ENCODE data around the gene PGAM4.

- PRO-cap: no peak
These were observed 3.5 kb downstream of the RPS4X start for GRCh38 chrX:72273559-72274008.

GRCh38 chrX:72473712-72474643 is 98.7 kb downstream of the HDAC8 start:
- PRO-cap: no peak

GRCh38 chrX:72714383-72715091 is 431 bp upstream of the PHKA1 start:
- PRO-cap: no peak

GRCh38 chrX:73833015-73833658 is 270.1 kb downstream of the CHIC1 start:
- PRO-cap: no peak

GRCh38 chrX:73852040-73852507 is 289.1 kb downstream of the CHIC1 start:
- PRO-cap: no peak

DNA sequence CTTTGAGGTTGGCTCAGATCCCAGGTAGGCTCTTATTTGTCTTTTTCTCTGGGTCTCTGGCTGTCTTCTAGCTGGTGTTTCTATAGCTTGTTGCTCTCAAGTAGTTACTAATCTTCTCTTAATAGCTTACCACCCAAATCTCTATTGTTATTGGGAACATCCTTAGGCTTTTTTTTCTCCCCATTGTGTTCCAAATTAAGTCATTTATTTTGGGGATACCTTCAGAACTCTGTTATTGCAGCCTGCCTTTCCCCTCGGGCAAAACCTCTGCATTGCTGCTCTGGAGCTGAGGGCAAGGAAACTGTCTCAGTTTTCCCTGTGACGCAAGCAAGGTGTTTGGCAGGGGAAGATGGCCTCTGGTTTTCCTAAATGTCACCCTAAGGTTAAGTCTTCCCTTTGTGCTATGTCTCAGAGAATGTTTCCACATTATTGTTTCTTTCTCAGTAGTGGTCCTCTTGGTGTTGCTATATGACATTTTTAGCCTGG is 338.1 kb upstream of the ZCCHC13 start:
- PRO-cap: no peak

DNA sequence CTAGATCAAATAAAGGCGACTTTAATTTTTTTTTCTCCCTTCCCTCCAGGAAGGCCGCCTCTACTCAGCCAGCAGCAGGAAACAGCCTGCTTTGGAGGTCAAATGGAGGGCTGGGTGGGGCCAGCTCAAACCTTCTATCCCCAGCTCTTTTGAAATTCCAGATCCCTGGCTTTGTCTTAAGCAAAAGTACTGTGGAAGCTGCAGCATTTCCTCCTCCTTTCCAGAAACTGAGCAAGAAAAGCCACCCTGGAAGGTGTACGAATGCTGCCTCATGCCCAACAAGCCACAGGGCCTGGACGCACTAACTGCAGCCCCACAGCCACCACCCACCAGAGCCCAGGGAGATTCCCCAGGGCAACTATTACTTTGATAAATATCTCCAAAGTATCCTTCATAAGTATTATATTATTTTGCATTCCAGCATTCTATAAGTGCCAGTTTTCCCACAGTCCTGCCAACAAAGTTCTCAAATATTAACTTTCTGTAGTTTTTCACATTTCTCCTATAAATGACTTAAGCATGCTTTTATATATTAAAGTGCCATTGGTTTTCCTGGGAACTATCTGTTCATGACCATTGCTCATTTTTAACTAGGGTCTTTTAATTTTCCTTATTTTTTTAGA is 55.0 kb upstream of the ZCCHC13 start:
- PRO-cap: no peak

- PRO-cap: bidirectional peak, plus-strand start at chrX:74422809, minus-strand start at chrX:74422741
These were observed 1.3 kb downstream of the SLC16A2 start for GRCh38 chrX:74422565-74423045.

DNA sequence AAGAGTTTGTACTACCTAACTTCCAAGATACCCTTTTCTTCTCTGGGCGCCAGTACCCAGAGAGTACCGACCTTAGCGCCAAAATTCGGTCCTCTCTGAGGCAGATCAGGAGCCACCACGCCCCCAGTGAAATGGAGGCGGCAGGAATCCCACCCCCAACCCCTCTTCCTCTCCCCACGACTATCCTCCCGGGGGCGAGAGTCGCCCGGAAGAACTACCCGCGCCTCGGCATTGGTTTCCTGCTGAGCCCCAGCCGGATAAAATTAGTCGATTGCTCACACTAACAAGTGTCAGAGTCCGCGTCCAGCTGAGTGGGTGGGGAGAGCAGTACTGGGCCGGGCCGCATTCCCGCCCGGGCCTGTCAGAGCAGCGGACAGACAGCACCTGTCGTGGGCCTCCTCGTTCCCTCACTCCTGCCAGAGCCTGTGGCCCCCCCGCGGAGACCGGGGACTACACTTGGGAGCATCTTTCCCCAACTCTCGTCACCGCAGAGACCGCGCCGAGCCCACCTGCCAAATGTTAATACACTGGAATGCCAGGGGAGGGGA is 78.7 kb downstream of the RLIM start:
- PRO-cap: bidirectional peak, plus-strand start at position 364 of the sequence, minus-strand start at position 216 of the sequence

DNA sequence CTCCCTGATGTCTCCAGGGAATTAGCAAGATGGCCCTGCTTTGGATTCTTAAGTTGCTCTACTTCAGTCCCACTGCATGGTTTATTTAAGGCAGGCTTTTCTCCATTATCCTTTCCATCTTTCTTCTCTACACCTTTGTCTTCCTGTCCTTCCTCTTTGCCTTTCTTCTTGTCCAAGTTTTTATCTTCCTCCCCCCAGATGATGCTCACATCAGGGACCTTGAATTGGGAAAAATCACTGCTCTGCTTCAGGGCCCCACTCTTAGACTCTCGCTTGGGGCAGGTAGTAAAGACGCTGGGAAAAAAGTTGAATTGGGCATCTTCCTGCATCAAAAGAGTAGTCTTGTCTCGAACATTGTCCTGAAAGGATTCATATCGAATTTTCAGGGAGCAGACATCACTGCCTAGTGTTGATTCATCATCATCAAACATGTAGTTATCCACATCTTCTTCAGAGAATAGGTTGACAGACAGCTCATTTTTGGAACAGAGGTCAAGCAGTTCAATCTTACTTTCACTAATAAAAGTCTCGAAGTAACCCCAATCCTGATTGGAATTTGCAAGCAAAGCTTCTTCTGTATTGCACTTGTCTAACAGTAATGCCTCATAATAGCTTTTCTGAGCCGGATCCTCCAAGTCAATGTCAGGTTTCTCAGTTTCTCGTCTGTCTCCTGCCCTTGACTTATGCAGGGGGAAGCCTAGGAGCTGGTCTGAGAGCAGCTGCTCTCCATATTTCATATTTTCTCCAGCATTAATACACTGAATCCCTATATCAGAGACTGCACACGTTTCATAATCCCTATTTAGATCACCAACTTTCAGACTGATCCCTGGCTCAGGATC is 129.0 kb upstream of the RLIM start:
- PRO-cap: no peak

- PRO-cap: no peak
These were observed 69.1 kb downstream of the ABCB7 start for GRCh38 chrX:75087053-75087365.

DNA sequence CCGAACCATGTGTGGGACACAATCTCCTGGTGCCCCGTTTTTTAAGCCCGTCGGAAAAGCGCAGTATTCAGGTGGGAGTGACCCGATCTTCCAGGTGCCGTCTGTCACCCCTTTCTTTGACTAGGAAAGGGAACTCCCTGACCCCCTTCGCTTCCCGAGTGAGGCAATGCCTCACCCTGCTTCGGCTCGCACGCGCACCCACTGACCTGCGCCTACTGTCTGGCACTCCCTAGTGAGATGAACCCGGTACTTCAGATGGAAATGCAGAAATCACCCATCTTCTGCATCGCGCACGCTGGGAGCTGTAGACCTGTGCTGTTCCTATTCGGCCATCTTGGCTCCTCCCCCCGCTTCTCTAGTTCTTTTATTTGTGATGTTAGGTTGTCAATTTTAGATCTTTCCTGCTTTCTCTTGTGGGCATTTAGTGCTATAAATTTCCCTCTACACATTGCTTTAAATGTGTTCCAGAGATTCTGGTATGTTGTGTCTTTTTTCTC is 32.7 kb upstream of the ABCB7 start:
- PRO-cap: no peak

DNA sequence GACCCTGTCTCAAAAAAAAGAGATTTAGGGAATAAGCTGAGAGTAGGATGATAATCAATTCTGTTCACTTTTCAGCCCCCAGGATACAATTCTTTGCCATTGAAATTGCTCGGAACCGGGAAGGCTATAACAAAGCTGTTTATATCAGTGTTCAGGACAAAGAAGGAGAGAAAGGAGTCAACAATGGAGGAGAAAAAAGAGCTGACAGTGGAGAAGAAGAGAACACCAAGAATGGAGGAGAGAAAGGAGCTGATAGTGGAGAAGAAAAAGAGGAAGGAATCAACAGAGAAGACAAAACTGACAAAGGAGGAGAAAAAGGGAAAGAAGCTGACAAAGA is 4.6 kb downstream of the PBDC1 start:
- PRO-cap: no peak

DNA sequence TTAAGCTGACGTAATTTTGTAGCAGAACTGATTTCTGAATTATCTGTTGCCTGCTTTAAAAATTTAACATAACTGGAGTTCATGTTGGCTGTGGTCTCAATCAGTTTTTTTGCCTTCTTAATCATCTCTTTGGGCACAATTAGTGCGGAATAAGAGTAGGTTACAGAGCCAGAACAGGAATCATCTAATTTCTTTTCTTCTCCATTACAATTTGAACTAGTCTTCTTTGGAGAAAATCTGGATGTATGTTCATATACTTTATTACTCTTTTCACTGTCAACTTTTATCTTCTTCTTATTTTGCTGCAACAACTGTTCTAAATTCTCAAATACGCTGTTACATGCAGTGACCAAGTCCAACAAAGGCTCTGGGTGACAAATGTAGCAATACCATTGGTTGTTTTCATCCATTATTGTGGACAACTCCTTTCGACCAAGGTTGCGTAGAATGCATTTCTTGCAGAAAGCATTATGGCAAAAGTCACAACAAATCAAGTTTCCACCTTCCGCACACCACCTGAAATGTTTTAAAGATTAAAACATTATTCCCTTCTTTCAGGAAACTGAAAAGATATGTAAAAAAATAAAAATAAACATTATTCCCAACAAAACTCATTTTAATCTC is 101.8 kb downstream of the ATRX start:
- PRO-cap: no peak

GRCh38 chrX:77969516-77969939 is at the start of gene PGAM4:
Gene PGAM4 (minus strand): TSS chrX:77969638.
- PRO-cap: no peak

- PRO-cap: no peak
These were observed 48.3 kb upstream of the GPR174 start for GRCh38 chrX:79096006-79096788.

- PRO-cap: no peak
These were observed 993 bp downstream of the BRWD3 start for GRCh38 chrX:80808506-80809262.

- PRO-cap: bidirectional peak, plus-strand start at chrX:81121863, minus-strand start at chrX:81121630
These were observed 80.1 kb downstream of the HMGN5 start for GRCh38 chrX:81121495-81122180.

DNA sequence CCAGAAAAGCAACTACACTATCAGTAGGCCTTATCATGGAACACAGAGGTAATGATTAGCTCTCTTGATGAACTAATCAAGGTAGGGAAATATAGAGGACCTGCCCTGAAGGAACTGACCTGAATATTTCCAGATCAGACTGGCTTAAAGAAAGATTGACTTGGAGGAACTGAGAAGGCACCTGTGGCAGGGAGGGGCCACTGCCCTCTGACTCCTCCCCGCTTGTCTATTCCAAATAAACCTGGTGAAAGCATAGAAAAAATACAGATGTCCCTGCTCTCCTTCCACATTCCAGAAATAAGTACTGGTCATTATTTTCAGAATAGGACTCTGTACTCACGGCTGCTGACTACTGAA is 5.5 kb downstream of the RPS6KA6 start:
- PRO-cap: no peak

GRCh38 chrX:85004318-85004597 is 581 bp downstream of the APOOL start:
- PRO-cap: no peak